LHCN-M2 (cell line): ENCODE measurements around the gene KCNJ1.

DNA sequence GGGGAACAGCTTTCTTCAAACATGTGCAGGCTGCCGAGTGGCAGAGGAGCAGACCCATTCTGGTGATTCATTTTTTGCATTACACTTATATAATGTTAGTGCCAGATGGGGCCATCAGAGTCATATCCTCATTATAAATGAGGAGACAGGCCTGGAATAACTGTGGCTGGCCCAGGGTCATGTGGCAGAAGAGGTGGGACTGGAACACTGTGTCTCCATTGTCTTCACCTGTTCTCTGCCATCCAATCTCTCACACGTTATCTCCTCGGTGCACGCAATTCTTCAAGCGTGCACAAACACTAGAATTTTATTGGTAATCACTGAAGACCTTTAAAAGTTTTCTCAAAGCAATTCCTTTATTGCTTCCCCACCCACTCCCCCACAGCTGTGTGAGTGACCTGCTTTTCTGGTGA, 75.1 kb downstream of the ST3GAL4 start:
- RAMPAGE, long total RNA: no peak

GRCh38 chr11:126685668-126686158, 314.9 kb downstream of the KIRREL3 start:
- RAMPAGE, long total RNA: no peak

GRCh38 chr11:126917797-126918070, 82.8 kb downstream of the KIRREL3 start:
- RAMPAGE, long total RNA: no peak

GRCh38 chr11:128095265-128096073, 491.9 kb downstream of the ETS1 start:
- RAMPAGE, long total RNA: no peak

DNA sequence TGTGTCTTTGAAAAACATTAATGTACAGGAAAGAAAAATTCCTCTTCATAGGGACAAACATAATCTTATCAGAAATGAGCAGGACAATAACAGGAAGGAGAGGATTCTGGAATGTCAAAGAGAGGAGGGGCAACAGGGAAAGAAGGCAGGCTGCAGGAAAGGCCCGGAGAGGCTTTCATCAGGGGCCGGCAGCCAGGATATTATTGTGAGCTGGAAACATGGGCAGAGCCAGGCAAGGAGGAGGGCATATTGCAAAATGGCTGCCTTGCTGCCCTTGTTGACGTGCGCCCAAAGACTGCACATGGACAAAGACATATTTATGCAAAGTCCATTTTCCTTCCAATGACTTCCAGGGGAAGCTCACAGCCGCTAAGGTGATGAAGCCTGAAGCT, 433.7 kb downstream of the ETS1 start:
- RAMPAGE, long total RNA: no peak

DNA sequence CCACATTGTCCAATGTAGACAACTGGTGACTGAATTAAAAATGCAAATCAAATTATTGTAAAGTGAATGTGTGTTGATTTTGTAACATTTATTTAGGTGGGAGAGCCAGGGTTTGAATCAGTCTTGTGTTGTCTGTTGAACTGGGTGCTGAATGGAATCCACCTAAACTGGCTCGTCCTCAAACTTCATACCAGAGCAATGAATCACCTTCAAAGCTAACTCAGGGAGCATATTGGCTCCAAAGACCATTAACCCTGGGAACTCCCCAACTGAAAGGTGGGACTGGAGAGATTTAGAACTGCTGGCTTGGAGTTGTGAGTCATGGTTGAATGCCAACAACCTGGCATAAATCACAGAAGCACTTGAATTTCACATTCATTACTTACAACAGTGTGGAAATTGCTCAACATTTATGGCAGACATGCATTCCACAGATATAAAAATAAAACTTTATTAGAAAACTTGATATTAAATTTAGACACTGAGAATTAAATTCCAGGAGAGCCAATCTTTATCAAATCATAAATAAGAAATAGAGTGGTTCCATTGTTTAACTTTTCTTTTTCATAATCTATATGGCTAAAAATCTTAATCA, 376.8 kb downstream of the ETS1 start:
- RAMPAGE, long total RNA: no peak

DNA sequence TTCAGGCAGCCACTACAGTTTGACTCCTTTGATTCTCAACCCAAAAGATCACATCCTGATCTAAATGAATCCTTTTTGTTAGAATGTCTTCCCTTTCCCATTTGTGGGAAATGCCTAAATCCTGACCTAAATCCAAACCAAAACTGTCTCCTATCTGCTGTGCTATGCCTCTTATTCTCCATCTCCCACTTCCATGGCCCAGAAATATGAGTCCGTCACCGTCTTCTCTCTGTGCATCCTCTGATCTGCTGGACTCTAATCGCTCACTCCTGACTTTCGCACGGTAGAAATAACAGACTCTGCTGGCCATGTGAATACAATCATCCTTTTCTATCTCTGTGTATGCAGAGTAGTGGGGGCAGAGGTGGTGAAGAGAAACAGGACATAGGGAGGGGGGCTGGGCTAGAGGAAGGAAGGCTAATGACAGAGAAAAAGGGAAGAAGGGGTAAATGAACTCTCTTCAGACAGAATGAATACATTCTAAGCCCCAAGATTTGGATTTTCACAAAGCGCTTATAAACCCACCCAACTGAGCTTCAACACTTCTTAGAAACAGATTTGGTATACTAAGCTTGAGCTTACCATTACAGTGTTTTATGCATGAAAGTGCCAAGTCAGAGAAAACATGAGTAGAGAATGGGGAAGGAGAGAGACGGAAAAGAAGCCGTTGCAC, 324.9 kb downstream of the ETS1 start:
- RAMPAGE, long total RNA: no peak

DNA sequence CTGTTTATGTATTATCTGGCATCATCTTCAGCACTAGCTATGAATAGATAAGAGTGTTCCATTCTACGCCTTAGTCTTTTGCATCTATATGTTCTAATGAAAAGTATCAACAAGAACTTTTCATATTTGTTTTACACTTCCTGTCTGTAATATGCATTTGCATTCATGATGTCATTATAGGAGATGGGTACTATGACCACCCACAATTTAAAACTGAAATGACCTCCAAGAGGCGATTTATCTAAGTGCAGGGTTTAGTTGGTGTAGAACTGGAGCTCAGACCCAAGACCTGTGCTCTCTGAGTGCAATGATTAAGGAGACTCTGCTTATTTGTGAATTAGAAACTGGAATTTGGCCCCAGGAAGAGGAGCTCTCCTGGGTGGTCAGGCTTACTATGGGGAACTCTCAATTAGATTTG, 289.1 kb downstream of the ETS1 start:
- RAMPAGE, long total RNA: no peak

GRCh38 chr11:128299028-128299880, 288.1 kb downstream of the ETS1 start:
- RAMPAGE, long total RNA: no peak

DNA sequence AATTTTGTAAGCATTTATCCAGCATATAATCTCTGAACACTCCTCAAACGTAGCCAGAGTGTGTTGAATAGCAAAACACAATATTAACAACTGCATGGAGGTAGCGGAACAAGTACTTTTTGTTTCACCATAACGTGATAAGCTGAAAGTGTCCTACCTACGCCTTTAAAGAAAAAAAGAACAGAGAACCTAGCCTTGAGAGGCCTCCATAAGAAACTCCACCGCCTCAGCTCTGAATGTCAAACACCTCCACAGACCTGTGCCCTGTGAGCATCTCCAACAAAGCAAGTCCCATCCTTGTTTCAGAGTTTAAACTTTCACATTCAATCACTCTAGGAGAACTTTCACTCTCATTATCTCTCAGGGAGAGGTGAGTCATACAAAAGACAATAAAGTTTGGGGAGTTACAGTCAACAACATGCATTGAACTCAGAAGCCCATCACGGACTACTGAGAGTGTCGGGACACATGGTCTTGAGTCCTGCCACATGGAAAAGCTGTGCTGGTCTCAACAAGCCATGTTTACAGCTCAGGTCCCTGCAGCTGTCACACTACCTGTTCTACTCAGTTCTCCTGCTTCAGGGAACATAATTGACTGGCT, 115.3 kb downstream of the ETS1 start:
- RAMPAGE, long total RNA: no peak

- RAMPAGE, long total RNA: no peak
These were observed 81.8 kb downstream of the ETS1 start for GRCh38 chr11:128505316-128506174.

- RAMPAGE, long total RNA: no peak
These were observed 38.1 kb upstream of the ETS1 start for GRCh38 chr11:128625387-128625866.

GRCh38 chr11:128697713-128698256, 3.9 kb downstream of the FLI1 start:
- RAMPAGE, long total RNA: no peak

GRCh38 chr11:128726728-128727285, 32.9 kb downstream of the FLI1 start:
- RAMPAGE, long total RNA: no peak

DNA sequence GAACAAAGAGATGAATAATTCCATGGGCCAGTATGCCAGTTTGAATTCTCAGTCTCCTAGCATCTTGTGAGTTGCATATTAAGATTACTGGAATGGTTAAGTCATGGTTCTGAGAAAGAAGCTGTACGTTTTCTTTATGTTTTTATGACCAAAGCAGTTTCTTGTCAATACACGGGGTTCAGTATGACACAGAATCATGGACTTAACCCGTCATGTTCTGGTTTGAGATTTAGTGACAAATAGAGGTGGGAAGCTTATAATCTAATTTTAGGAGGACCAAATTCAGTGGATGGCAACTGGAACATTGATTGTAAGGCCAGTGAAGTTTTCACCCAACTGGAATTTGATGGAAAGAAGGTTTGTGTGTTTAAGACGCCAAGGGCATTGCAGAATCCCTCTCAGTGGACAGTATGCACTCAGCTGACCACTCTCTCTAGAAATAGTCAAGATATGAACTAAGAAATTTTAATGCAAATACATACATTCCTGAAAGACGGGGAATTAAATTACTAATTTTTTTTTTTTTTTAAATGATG, 55.8 kb downstream of the KCNJ1 start:
- RAMPAGE, long total RNA: no peak

DNA sequence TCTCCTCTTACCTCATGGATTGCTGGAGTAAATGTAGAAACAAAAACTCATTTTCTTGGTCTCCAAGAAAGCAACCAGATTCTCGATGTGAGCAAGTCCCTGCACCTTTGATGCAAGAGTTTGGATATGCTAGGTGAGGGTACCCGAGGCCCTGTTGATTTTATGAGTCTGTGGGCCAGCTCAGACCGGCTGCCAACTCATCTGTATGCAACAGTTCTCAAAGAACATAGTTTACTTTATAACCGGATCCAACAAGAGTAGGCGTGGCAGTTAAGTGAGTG, at the start of gene KCNJ1:
TSS of gene KCNJ1 (minus strand) at position 135 of the 281 bp plus-strand sequence.
- RAMPAGE, long total RNA: no peak

DNA sequence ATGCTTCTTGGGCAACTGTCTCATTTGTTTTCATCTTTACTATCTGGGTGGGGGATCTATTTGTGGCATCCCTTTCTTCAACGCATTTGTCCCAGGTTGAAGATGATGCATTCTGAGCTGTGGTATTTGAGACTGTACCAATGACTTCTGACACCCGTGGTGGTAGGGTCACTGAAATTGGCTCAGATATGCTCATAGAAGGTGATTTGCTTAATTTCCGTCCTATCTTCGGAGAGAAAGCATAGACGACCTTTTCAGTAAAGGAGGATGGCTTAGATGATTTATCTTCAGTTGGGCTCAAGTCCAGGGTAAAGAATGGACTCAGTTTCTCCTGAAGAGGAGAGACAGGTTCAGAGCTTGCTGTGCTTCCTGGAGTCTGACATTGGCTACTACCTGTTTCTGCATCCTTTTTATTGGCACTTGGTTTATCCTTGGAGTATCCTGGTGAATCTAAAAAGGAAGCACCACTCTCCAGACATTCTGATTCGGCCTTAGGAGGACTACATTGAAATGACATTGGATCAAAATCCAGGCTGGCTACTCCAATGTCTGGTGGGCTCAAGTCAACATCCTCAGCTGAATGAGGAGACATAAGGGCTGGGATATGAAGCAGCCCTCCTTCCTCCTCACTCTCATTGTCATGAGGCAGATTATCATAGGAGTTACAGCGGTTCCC, 31.7 kb upstream of the TP53AIP1 start:
- RAMPAGE, long total RNA: no peak

DNA sequence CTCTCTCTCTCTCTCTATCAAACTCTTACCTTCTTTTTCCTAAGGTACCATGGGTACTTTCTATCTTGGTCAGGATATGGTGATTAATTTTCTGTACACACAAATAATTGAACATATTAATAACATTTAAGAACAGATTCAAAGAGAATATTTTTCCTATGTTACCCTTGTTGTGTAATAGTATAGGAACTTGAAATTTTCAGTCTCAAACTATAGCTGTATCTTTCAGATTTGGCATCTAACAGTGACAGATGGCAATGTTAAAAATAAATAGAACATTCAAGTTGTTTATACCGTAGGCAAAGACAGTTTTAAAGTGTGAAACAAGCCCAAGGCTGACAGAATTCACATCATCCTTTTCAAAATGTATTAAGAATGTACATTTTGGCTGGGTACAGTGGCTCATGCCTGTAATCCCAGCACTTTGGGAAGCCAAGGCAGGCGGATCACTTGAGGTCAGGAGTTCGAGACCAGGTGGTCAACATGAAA, 92.6 kb upstream of the TP53AIP1 start:
- RAMPAGE, long total RNA: no peak

GRCh38 chr11:129315581-129316542, 59.8 kb upstream of the BARX2 start:
- RAMPAGE, long total RNA: no peak

DNA sequence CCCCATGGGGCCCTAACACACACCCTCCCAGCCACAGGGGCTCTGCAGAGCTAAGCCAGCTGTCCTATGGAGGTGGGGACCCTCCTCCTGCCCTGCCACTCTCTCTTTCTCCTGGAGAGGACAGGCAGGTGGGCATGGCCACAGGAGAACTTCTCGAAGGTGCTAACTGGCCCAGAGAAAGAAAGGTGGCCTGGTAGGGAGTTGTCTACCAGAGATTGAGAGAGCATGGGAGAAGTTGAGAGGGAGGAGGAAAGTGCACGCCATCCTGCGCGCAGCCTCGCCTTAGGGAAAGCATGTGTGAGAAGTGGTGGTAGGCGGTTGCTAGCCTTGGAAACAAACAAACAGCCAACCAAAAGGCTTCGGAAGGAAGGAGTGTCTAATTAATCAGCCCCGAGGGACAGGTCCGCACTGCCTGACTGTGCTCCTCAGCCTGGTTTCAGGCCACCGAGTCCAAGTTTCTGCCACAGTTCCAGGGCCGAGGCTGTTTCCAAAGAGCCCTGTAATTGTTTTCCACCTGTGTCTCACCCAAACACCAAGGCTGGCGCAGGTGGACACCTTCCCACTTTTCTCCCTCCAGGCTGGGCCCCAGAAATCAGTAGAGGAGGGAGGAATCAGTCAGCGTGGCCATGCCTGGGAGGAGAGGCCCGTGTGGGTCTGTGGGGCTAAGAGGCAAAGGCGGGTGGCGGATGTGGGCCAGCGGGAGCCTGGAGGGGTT, 198.1 kb upstream of the TMEM45B start:
- RAMPAGE, long total RNA: no peak